LHCN-M2 (cell line): ENCODE data around the genes CSTF2, NOX1 and TMEM35A.

- RAMPAGE, long total RNA, result no peak
Observed at GRCh38 chrX:100819458-100820514, at the start of gene CSTF2. CSTF2 (plus strand) TSS chrX:100820391.

DNA sequence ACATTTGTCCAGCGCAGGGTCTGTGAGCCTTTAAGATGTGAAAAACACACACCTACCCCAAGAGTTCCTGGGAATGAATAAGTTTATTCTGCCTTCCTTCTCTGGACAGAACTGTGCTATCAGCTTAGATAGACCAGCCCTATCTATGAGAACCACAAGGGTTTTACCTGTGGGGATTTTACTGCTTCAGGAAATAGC, at the start of gene NOX1:
Gene NOX1 (minus strand): TSS at position 138 of the 198 bp plus-strand sequence.
- RAMPAGE, long total RNA, result no peak

DNA sequence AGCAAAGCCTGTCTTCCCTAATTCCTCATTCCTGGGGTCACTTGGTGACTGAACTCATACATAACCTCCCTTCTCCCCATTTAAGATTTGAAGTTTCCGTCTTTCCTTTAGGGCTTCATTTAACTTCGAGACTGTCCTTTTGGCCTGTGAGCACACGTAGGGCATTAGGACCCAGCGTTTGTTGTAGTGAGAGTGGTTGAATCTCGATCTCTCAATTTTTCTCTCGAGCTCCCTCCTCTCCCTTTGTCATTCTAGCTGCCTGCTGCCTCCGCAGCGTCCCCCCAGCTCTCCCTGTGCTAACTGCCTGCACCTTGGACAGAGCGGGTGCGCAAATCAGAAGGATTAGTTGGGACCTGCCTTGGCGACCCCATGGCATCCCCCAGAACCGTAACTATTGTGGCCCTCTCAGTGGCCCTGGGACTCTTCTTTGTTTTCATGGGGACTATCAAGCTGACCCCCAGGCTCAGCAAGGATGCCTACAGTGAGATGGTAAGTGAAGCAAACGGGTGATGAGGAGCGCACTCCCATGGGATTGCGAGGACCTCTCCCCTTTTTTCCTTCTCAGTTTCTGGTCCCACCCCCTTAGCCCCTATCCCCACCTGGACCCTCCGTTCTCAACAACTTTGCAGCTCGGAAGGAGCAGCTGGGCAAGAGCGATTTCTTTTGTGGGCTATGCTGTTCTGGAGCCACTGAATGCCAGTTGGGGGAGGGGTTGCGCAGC, at the start of gene TMEM35A:
Gene TMEM35A (plus strand): TSS at position 246 of the 721 bp plus-strand sequence.
- RAMPAGE, long total RNA, result no peak

GRCh38 chrX:101483881-101484106, 1.5 kb upstream of the ARMCX4 start:
- RAMPAGE, long total RNA, result no peak

GRCh38 chrX:101658262-101659003, 1.2 kb downstream of the ARMCX2 start:
- RAMPAGE, long total RNA, result no peak

- RAMPAGE, long total RNA, result no peak
Observed at GRCh38 chrX:101780355-101780762, 120.7 kb upstream of the ARMCX2 start.

DNA sequence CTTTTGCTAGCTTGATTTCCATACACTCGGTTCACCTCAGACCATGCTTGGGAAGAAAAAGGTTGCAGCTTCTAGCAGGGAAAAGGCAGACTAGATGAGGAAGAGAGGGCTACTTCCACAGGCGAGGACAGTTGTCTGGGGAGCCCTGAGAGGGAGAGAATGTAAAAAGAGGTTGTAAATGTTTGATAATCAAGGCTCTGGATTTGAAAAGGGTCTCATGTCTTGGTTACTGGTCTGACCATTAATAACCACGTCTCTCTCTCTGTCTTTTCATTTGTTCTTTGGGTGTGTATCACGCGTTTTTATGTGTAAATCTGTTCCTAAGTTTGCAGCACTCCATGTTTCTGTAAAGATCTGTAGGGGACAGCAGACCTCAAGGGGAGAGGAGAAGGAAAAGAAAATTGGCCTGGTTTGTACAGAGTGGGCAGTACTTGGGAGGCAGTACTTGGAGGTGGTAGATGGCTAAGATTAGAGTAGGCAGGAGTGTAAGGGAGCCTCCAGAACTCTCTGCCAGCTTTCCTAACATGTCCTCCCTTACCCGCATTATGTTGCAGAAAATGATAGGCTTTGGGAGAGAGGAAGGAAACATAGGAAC, 781 bp downstream of the ARMCX5 start:
- RAMPAGE, long total RNA, result no peak

- RAMPAGE, long total RNA, result no peak
Observed at GRCh38 chrX:102655848-102656339, 4.6 kb downstream of the GPRASP1 start.

DNA sequence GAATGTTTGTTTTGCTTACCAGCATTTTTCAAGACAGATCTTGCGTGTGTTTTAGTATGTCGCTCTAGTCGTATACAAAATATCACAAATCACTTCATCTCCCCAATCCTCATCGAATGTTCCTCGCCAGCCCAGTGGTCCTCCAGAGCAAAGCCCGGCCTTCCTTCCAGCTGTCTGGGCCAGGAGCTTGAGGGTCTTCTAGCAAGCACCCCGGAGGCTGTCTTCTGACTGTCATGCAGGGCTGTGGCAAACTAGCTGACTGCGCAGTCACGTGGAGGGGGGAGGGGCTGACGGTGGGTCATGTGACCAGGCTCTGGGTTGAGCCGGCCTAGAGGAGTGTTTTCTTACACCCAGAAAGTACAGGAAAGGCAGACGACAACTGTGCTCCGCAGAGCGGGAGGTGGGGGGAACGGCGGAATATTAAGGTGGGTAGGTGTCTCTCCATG, 8.4 kb downstream of the GPRASP1 start:
- RAMPAGE, long total RNA, result no peak

DNA sequence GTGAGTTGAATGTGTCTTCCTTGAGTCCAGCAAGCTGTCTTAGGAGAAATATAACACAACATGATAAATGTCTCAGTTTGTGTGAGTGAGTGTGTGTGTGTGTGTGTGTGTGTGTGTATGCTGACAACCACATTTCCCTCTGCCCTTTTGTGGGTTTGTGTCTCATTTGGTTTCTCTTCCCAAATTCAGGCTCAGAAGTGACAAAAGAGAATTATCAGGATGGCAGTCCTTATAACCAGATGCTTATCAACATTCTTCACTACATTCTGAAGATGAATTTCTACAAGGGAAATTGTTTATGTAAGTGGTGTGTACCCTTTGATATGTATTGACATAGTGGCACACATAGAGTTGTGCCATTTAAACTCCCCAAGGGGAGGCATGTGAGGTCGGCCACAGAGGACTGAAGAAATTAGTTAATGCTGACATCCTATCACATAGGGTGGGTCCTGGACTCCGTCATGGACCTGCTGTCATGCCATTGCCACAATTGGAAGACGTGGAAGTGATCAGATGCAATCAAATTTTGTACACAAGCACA, 72.1 kb upstream of the RAB40AL start:
- RAMPAGE, long total RNA, result no peak

GRCh38 chrX:102914862-102915518, 22.1 kb upstream of the RAB40AL start:
- RAMPAGE, long total RNA, result no peak

GRCh38 chrX:103220864-103221393, 6.0 kb downstream of the BEX4 start:
- RAMPAGE, long total RNA, result no peak

DNA sequence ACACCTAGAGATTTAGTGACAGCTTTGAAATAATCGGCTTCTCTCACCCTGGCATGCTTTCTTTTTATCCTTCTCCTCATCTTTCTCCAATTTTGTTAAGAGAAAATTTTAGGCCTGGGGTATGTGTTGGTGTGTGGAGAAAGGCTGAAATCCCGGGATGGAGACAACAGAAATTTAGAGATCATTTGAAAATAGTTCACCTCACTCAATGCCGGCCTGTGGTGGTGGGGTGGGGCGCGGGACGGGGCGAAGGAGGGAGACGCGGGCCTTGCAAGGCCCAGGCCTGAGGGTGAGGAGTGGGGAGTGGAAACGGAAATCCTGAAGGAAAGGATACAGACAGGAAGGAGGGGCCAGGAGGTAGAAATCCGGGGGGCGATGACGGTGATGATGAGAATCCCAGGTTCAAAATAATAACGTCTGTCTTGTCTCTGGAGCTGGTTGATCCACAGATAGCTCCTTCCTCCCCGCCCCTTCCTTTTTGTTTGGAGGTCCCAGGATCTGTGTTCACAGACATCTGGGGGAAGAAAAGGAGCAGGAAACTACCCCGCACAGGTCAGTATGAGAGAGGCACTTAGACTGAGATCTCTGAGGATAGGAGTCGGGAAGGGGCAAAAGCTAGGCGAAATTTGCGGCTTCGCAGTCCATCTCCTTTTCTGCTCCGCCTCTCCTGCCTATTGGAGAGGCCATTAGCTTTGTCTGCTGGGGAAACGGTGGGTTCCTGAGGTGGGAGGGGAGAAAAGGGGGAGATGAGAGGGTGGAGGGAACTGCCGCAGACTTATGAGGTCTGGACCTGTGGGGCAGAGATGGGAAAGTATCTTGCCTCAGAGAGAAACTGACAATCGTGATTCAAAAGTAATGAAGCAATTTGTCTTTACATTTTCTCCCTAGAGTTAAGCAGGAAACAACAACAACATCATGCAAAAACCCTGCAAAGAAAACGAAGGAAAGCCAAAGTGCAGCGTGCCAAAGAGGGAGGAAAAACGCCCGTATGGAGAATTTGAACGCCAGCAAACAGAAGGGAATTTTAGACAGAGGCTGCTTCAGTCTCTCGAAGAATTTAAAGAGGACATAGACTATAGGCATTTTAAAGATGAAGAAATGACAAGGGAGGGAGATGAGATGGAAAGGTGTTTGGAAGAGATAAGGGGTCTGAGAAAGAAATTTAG, 833 bp downstream of the TCEAL7 start:
- RAMPAGE, long total RNA, result no peak

DNA sequence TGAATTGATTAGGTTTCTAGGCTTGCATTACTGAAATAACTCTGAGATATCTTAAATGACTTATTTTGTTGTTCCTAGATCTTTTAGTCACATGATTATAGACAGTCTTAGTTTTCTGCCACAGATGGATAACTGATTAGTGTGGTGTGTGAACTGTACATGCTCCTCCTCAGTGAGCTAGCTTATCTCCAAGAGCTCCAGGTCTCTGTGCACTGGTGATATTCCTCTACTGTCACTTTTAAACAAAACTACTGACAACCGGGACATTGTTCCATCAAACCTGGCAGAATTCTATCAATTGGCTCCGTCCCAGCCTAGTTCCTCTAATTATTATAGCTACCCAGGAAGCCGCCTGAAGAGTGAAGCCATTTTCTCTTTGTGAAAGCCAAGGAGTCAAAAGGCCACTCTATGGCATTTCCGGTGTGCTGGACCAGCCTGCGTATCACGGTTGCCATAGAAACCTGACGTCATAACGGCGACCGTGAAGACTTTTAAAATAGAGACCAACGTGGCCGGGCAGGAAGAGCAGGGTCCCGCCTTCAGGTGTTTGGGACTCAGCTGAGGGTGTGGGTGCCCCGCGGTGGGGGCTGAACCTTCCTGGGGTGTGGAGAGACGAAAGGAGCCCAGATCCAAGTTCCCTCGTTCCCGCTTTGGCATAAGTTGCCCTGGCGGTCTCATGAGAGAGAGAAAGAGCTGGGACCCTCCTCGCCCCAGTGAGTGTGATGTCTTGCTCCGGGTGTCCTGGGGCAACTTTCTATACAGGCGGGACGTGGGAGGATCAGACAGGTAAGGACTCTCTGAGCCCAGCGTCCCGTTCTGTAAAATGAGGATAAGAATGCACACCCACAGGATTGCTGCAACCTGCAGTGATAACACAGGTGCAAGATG, 28.2 kb downstream of the BEX3 start:
- RAMPAGE, long total RNA, result no peak

DNA sequence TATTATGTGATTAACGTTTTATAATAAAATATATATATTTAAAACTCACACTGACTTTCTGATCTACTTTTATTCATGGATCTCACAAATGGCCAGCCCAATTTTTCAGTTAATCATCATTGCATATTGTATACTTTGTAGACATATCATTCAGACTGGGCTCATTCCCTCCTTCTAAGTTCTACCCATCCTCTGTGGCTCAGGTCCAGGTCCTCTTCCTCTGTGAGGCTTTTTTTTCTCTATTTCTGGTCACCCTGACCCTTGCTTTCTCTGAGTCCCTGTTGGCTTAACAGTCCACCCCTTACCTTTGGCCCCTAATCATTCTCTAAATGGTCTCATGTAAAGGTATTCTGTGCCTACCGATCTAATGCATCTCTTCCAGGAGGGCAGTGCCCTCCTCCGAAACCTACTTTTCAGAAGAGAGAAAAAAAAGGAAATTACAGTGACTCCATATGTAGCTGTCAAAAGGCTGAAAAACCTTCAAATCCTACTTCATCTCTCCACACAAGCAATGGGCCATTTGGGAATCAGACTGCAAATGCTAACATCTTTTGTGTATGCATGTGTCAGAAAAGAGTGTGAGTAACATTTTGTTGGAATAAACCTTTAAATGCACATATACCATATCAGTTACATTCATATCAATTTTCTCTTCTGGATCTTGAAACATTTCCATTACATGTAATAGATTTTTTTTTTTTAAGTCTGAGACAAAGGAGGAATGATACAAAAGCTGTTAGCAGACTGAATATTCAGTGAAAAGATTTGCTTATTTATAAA, 2.7 kb downstream of the MORF4L2 start:
- RAMPAGE, long total RNA, result no peak

DNA sequence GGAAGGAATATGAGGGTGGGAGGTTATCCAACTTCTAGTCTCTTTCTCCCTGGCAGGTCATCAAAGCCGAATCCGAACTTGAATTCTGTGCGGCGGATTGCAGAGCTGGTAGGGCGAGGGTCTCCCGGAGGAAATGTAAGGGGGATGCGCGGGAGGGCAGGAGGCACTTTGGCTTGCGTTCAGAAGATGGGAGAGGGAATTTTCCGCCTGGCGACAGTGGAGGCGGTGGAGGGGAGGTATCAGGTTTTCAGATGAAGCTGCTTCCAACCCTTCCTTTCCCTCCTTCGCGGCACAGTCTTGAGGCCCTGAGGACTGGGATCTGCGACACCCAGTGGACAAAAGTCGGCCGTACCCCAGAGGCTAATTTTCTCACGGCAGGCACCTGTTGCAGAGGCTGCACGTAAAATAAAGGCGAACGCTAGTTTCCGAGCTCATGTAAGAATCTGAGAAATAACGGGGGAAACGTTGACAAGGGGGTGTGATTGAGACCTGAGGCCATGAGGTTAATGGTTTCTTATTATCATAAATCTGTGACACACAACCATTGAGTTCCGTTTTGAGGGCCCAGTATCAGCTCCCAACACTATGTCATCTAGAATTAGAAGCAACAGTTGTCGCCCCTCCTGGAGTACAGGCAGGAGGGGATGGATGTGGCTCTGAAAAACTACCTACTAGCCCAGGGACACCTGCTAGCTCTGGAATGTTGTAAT, 971 bp downstream of the ZCCHC18 start:
- RAMPAGE, long total RNA, result no peak

DNA sequence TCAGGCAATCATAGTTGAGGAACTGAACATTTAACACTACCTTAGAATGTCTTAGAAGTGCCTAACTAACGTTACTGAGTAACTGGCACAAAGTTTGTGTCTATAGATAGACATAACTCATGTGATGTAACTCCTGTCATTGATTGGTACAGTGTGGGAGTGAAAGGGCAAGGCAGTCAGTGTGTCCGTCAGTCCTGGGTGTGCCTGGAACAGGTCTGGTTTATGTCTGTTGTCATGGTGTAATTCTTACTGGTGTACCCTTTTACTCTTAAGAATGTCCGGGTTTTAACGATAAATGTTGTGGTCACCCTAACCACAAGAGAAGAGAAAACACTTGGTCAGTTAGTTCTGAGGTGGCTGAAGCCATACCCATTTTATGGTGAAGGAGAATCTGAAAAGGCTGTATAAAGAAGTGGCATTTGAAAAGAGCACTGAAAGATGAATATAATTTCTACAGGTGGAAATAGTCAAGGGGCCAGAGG, 93.2 kb upstream of the ESX1 start:
- RAMPAGE, long total RNA, result no peak

- RAMPAGE, long total RNA, result no peak
Observed at GRCh38 chrX:104420842-104421275, 145.1 kb upstream of the IL1RAPL2 start.

DNA sequence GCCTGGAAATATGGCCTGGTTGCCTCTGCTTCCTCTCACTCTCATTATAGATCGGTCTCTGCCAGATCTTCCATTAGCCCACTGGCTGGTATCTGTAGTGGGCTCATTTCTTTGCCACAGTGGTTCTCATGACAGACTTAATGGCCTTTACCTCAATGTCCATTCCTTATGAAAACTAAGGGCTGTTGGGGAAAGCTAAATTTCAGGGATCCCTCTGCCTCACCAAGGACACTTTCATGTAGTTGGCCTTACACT, 68.8 kb upstream of the IL1RAPL2 start:
- RAMPAGE, long total RNA, result no peak

DNA sequence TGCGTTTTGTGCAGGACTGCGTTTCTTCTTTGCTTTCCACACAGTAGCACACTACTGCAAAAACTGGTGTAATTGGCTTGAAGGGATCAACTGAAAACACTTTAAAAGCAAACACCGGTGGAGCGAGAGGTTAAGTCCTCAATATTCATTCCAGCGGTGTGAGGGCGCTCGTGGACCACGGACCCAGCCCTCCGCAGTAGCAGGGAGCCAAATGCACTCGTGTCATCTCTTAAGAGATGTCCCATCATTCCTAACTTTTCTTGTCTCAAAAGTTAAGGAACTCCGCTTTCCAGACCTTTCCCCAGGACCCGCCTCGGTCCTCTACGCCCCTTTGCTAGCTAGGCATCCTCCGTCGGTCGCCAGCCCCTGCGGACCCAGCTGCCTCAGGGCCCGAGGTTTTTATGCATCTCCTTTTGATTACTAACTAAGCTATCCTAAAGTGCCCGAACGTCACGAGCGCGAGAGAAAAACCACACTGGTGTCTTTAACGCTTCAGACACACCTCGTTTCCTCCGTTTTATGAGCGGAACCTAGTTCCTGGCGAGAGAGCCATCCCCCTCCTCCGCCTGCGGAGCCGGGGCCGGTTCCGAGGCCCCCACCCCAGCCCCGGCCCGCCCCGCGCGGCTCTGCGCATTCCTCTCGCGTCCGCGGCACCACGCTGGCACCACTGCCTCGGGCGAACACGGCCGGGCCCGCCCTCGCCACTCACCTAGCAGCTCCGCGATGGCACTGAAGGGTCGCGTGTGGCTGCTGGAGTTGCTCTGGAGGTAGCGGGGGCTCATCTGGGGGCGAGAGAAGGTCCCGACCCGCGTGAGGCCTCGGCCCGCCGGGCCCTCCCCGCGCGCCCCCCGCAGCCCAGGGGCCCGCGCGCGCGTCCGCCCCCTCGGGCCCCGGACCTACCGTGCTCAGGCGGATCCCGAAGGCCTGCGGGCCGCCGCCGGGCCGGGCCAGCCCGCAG, 765 bp downstream of the MORC4 start:
- RAMPAGE, long total RNA, result no peak